Islet of Langerhans (tissue), 1 donor: ENCODE measurements around the genes CCNG1 and HMMR.

- RRBS, result no CpG with 5 or more reads among the region's 6 CpGs
These were observed 206.5 kb downstream of the PTTG1 start for GRCh38 chr5:160628019-160628769.

DNA sequence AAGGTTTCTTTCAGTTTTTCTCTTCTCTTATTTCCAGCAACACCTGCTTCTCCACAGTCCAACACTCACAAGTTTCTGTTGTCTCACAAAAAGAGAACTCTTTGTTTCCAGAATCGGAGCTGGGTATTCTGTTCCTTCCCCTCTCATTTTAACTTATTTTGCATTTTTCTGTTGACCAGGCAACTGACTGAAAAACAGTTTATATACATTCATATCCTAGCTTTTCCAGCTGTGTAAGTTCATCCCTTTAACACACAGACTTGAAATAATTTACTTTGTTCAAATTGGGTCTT lies 287.1 kb upstream of the ATP10B start:
- RRBS, result no CpG with 5 or more reads among the region's 1 CpG

- RRBS, result no CpG with 5 or more reads among the region's 1 CpG
These were observed 204.8 kb downstream of the GABRG2 start for GRCh38 chr5:162272474-162272769.

- RRBS, result no CpG with 5 or more reads among the region's 6 CpGs
These were observed 455.8 kb upstream of the CCNG1 start for GRCh38 chr5:162981503-162981998.

GRCh38 chr5:163437442-163438402 lies at the start of gene CCNG1:
Gene CCNG1 (plus strand): TSS chr5:163437595.
- RRBS, result 7% methylated on average over 5 of the region's 50 CpGs

DNA sequence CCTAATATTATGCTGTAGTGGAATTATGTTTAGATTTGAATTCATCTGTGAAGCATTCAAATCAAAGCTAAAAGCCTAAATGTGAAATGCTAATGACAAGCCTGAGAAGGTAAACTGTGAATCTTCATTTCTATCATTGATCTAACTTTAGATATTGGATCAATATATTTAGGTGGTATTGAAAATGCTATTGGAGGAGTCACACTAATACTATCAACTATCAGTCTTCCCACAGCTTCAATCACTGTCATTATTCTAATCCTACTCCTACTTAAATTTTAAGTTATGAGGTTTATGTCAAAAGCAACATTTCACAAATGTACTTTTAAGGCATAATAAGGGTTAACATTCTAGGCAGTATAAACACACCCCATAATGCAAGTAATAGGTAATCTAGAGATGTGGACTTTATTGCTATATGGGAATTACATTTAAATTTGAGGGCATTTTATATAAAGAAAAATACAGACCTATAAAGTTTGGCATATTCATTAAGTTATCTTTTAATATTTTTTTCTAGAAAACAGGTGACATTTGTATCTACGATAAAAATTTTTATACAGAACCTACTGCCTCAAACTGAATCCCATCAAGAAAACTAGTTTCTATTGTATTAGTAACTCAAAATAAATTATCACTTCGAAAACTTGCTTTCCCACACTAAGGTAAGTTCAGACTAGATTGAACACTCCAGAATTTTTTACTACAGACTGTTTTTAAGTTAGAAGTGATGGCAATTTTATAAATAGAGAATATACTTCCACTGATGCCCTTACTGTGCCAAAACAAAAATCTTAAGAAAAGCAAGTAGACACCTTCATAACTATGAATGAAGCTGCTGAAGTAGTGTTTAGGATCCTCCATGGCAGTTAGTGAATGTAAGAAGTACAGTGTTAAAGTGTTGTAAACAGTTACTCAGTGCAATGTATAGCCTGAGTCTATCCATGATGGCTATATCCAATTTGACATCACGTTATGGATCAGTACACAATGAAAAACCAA lies 6.7 kb downstream of the CCNG1 start:
- RRBS, result no CpG with 5 or more reads among the region's 3 CpGs

DNA sequence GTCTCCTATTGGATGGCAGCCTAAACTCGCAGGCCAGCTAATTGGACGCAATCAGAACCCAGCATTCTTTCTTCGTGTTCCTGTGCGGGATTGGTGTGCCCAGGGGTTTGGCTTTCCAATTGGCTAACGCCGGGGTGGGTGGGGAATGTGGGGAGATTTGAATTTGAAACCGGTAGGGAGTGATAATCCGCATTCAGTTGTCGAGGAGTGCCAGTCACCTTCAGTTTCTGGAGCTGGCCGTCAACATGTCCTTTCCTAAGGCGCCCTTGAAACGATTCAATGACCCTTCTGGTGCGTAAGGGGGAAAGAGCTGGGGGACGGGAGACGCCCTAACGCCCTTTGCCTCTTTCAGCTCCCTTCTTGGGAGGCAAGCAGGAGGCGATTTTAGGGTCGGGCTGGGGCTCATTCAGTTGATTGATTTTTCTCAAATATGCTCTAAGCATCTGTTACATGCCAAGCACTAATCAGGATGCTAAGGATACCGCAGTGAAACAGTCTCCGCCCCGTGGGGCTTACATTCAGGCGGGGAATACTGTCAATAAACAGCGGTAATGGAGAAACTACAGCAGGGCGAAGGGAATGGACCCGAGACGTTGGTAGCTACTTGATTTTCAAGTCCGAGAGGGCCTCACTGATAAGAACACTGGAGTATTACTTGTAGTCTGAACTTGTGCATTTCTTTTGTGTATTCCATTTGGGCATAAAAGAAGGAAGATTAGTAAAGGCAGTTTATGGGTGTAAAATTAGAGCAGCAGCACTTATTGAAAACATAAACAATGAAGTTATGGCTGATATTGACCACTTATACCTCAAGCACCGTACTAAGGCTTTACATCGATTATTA lies at the start of gene HMMR:
TSS of gene HMMR (plus strand) at position 185 of the 844 bp plus-strand sequence.
- RRBS, result no CpG with 5 or more reads among the region's 29 CpGs

GRCh38 chr5:163506106-163506644 lies 756 bp downstream of the MAT2B start:
- RRBS, result no CpG with 5 or more reads among the region's 8 CpGs

DNA sequence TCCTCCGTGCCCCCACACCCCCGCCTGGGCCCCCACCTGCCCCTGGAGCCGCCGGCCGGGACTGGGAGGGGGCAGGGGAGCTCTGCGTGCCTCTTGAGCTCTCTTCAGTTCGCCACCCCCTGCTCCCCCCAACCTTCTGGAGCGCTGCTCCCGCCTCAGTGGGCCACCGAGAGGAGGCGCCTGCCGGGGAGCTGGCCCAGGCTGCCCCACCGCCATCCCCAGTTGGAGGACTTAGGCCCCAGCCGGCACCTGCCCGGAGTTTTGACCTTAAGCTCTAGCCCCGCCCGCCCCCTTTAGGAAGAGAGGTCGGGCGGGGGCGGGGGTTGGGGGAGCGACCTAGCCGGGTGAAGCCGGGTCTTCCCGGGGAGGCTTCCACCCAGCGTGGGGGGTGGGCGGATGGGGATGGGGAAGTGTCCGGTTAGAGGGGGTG lies 859 bp downstream of the WWC1 start:
- RRBS, result 6% methylated on average over 15 of the region's 27 CpGs

GRCh38 chr5:168293784-168294284 lies 2.4 kb downstream of the WWC1 start:
- RRBS, result no CpG with 5 or more reads among the region's 5 CpGs

GRCh38 chr5:168301804-168302478 lies 10.5 kb downstream of the WWC1 start:
- RRBS, result no CpG with 5 or more reads among the region's 11 CpGs

- RRBS, result no CpG with 5 or more reads among the region's 9 CpGs
These were observed 79.6 kb downstream of the WWC1 start for GRCh38 chr5:168370826-168371649.

- RRBS, result no CpG with 5 or more reads among the region's 8 CpGs
These were observed 88.7 kb upstream of the RARS1 start for GRCh38 chr5:168397484-168398045.

DNA sequence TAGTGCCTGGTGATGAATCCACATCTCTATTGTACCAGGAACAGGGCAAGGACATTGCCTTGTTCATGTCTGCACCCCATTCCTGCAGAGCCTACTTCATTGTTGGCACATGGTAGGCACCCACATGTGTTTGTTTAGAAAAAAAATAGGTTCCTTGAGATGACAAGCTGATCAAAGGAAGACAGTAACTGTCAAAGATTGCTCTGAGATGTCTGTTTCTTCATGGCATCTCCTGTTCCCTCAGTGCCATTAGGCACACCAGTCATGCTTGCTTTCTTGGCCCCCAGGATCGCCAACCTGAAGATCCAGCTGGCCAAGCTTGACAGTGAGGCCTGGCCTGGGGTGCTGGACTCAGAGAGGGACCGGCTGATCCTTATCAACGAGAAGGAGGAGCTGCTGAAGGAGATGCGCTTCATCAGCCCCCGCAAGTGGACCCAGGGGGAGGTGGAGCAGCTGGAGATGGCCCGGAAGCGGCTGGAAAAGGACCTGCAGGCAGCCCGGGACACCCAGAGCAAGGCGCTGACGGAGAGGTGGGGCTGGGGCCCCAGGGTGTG lies 72.1 kb upstream of the RARS1 start:
- RRBS, result 83% methylated on average over 3 of the region's 10 CpGs

DNA sequence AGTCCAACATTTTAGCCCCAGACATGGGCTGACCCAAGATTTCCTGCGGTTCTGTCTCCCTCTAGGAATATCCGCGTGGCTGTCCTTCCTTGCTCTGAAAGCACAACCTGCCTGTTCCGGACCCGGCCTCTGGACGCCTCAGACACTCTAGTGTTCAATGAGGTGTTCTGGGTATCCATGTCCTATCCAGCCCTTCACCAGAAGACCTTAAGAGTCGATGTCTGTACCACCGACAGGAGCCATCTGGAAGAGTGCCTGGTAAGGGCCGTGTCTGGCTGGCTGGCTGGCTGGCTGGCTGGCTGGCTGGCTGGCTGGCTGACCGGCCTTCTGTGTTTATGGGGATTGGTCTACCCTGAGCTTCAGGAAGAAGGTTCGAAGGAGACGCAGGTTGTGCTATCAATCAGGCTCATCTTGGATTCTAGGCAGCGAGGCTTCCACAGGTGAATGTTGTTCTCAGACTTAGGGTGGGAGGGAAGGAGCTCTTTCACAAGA lies 55.0 kb upstream of the RARS1 start:
- RRBS, result no CpG with 5 or more reads among the region's 13 CpGs

GRCh38 chr5:168613809-168614465 lies 34.8 kb upstream of the PANK3 start:
- RRBS, result no CpG with 5 or more reads among the region's 2 CpGs

DNA sequence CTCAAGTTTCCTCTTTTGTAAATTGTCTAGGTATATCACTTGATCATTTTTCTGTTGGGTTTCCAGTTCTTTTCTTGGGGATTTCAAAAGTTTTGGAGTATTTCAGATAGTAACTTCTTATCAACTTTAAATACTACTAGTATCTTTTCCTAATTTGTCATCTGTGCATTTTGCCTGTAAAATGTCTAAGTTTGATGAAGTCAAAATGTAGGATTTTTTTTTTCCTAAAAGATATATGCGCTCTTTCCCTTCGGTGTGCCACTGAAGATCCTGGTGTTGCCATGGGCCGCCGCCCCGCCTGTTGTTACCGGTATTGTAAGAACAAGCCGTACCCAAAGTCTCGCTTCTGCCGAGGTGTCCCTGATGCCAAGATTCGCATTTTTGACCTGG lies 36.9 kb upstream of the PANK3 start:
- RRBS, result no CpG with 5 or more reads among the region's 10 CpGs

- RRBS, result no CpG with 5 or more reads among the region's 3 CpGs
These were observed 88.3 kb upstream of the PANK3 start for GRCh38 chr5:168667531-168667810.

GRCh38 chr5:168734663-168735040 lies 155.5 kb upstream of the PANK3 start:
- RRBS, result no CpG with 5 or more reads among the region's 6 CpGs